AG08470 (cell line): ENCODE measurements around a stretch of chr3.

GRCh38 chr3:50245265-50245782 lies 9.3 kb downstream of the GNAI2 start:
- RRBS = no CpG with 5 or more reads among the region's 16 CpGs

DNA sequence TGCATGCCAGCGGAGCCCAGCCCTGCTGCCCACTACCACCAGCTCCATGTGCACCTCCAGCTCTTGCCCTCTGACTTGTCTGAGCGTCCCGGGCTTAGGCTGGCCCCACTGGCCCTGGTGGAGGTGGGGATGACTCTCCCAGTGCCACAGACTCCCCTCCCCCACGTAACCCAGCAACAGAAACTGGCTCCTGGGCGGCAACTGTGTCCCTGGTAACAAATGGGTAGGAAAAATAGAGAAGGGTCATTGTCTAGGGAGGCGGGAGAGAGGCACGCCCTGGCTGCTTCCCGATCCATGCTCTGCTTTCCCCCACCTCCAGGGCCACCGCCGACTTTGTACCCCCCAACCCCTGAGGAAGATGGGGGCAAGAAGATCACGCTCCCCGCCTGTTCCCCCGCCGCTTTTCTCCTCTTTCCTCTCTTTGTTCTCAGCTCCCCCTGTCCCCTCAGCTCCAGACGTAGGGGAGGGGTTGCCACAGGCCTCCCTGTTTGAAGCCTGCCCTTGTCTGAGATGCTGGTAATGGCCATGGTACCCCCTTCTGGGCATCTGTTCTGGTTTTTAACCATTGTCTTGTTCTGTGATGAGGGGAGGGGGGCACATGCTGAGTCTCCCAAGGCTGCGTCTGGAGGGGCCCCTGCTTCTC lies 10.8 kb upstream of the SEMA3B start:
- RRBS = 70% methylated on average over 3 of the region's 16 CpGs

DNA sequence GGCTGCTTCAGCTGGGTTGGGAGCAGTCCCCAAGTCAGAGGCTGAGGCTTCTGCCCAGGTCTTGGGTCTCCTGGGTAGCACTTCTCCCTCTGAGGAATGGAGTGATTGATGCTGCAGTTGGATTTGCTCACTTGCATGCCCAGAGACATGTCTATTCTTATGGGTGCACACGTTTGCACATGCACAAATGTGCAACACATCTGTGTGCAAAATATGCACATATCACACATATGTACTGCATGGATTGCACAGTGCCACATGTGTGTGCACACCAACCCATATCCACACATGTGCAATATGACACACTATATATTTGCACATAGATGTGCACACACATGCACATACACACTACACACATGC lies 738 bp upstream of the SEMA3B start:
- RRBS = no CpG with 5 or more reads among the region's 1 CpG

DNA sequence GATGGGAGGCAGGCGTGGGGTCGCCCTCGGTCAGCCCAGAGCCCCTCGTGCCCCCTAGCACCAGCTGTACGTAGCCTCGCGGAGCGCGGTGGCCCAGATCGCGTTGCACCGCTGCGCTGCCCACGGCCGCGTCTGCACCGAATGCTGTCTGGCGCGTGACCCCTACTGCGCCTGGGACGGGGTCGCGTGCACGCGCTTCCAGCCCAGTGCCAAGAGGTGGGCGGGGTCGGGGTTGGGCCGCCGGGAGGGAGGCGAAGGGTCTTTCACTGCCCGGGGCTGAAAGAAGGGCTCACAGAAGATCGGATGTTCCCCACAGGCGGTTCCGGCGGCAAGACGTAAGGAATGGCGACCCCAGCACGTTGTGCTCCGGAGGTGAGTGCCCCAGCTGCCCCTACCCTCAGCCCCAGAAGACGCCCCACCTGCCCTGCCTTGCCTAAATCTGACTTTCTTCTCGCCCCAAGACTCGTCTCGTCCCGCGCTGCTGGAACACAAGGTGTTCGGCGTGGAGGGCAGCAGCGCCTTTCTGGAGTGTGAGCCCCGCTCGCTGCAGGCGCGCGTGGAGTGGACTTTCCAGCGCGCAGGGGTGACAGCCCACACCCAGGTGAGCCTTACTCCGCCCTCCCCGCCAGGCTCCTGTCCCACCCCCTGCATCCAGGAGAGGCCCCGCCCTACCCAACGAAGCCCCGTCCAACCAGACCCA lies 3.5 kb upstream of the LSMEM2 start:
- RRBS = 91% methylated on average over 8 of the region's 60 CpGs

GRCh38 chr3:50350356-50350545 lies 324 bp downstream of the NPRL2 start:
- RRBS = 11% methylated on average over 3 of the region's 8 CpGs

DNA sequence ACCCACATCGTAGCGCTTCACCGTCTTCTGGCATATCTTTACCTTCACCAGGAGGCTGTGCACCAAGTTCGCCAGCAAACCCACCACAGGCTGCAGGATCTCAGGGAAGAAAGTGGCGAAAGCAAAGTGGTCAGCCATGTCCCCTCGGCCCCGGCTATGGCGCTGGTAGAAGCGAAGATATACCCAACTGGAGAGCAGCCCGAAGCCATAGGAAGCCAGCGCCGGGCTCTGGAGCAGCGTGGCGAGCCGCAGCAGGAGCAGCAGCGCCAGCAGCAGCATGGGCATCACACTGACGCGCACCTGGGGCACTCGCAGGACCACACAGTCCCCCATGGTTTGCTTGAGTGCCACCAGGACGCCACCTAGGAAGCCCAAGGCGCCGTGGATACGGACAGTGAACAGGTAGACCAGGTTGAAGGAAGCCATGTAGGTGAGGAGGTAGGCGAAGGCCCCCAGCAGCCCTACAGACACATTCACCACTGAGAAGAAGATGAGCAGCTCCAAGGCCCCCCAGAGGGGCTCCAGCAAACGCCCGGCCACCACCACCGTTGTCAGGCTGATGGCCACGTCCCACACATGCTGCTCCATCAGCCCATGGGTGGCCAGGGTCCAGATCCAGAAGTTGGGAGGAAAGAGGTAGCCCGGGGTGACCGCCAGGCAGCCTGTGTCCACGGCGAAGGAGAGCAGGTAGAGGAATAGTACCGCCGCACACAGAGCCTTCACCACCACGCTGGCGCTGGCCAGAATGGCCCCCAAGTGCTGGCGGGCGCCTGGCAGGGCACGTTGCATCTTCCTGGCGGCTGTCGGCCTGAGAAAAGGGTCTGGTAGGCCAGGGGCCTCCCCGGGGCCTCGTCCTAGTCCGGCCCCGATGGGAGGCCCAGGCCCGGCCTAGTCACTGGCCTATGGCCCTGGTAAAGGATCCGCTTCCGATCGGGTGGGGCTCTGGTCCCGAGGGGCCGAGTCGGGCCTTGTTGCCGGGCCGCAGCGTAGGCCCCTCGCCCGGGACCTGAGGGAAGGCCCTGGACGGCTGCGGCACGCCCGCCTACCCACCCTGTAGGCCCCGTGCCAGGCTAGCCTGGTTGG lies 705 bp downstream of the TMEM115 start:
- RRBS = 31% methylated on average over 14 of the region's 62 CpGs

GRCh38 chr3:50584358-50584786 lies 15.1 kb downstream of the HEMK1 start:
- RRBS = no CpG with 5 or more reads among the region's 2 CpGs

- RRBS = 62% methylated on average over 3 of the region's 19 CpGs
Observed at GRCh38 chr3:50587988-50588946, 18.9 kb downstream of the HEMK1 start.

- RRBS = 7% methylated on average over 2 of the region's 16 CpGs
Observed at GRCh38 chr3:50612419-50613013, 942 bp upstream of the CISH start.

- RRBS = no CpG with 5 or more reads among the region's 3 CpGs
Observed at GRCh38 chr3:50638320-50638636, 21.3 kb downstream of the MAPKAPK3 start.

GRCh38 chr3:50657287-50657591 lies 17.5 kb upstream of the DOCK3 start:
- RRBS = no CpG with 5 or more reads among the region's 3 CpGs

- RRBS = 1% methylated on average over 25 of the region's 42 CpGs
Observed at GRCh38 chr3:51390671-51391221, 339 bp upstream of the RBM15B start.

DNA sequence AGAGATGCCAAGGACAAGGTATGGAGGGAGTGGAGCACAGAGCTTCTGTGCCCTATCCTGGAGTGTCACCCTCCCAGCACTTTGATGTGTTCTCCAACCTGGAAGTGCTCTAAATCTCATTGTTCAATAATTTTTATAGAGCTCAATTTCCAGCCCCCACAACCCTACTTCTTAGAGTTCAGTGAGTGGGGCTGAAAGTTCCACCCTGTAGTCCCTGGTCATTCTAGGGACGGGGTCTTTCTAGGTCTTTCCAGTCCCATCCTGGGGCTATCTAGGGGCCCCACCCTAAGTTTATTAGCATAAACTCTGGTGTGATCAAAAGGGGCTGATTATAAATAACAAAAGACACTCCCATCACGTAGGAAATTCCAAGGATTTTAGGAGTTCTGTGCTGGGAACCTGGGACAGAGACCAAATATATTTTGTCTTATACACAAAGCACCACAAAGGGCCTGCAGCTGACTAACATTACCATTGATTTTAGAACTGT lies 41.8 kb downstream of the RAD54L2 start:
- RRBS = no CpG with 5 or more reads among the region's 2 CpGs

- RRBS = under 1% methylated on average over 11 of the region's 38 CpGs
Observed at GRCh38 chr3:51671715-51672407, 809 bp downstream of the TEX264 start.

- RRBS = no CpG with 5 or more reads among the region's 10 CpGs
Observed at GRCh38 chr3:51673850-51674443, 2.9 kb downstream of the TEX264 start.

DNA sequence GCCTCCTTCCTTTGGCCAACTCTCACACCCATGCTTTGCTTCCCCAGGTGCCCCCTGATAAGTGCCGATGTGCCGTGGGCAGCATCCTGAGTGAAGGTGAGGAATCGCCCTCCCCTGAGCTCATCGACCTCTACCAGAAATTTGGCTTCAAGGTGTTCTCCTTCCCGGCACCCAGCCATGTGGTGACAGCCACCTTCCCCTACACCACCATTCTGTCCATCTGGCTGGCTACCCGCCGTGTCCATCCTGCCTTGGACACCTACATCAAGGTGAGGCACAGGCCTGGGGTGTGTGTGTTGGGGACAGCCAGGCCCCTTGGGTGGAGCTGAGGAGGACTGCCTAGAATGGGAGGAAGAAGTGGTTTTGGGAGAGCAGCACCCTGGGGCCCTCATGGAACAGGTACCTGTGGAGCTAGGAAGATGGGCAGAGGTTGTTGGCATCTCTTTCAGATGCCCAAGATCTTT lies 13.3 kb downstream of the TEX264 start:
- RRBS = no CpG with 5 or more reads among the region's 7 CpGs

DNA sequence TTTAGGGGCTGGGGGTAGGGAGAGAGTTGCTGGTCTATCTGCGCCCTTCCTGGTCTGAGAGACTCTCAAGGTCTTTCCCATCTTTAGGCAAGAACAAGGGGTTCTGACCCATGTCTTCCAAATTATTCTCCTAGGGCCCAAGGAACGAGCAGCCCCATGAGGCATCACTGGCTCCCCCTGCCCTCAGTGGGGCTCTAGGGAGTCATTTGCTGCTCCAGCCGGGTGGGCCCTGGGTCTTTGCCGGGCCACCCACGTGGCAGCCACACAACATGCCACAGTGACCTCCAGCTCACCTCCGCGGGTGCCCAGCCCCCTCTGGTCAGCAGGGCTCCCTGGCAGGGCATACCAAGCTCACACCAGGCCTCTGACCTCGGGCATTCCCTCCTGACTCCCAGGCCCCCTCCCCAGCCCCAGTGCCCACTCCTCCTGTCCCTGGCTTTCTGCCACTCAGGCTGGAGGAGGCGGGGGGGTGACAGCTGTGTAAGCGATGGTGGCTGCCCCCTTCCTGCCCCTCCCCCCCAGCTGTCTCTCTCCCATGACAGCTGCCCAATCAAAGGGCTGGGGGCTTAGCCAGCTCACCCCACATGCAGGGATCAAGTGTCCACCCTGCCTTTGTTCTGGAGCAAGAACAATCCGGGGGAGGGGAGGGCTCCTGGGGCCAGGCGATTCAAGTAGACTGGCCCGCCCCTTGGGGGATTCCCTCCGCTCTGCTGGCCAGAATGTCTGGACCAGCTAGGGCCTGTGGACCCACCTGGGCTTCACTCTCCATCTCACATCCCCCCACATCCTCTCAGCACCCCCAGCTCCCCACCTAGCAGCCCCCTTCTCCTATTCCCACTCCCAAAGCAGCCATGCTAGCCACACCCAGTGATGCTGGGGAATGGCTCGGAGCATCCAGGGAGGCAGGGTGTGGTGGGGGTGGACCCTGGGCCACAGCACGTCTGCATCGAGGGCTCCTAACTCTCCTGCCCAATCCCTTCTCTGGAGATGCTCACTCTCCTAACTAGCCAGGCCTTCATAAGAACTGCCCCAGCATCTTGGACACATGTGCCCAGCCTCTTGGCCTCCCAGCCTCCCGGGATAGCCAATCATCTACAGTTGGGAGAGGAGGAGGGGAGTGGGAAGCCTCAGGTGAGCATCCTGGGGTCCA lies 3.1 kb downstream of the PCBP4 start:
- RRBS = no CpG with 5 or more reads among the region's 18 CpGs

- RRBS = 4% methylated on average over 2 of the region's 15 CpGs
Observed at GRCh38 chr3:51966893-51967282, 366 bp downstream of the PCBP4 start.

DNA sequence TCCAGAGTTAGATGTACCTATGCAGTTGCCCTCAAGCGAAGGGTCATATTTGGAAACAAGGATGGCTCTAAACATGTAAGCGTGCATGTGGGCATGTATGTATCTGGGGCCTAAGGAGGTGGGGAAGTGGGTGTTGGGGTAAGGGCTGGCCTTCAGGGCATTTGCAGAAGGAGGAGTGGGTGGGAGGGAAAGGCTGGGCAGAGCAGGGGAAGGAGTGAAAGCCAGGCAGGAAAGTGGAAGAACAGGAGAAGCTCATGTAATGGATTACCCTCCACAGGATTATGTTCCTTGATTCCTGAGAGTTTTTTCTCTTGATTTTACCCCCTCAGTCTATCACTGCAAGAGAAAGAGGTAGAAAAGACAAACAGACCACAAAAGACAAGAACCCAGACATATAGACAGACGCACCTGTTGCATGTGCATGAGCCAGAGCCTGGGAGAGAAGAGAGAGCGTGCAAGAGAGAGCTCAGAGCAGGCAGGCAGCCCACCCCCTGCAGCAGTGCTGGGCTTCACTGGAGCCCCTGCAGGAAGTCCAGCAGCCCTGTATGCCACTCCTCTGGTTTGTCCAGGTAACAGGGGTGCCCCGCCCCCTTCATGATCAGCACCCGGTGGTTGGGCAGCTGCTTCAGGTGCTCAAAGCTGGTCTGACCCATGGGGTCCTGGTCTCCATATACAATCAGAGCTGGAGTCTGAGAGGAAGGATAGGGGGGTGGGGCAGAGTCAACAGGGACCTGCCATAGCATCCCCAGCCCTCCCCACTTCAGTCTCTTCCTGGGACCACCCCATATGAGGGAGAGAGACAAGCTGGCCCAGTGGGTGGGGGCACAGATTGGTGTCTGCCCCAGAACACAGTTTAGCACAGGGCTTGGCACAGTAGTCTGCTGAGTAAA lies 1.9 kb upstream of the PCBP4 start:
- RRBS = no CpG with 5 or more reads among the region's 6 CpGs

GRCh38 chr3:51993524-51994770 lies 1.7 kb downstream of the RPL29 start:
- RRBS = no CpG with 5 or more reads among the region's 18 CpGs